Umbilical cord (tissue), 2 donors: ENCODE measurements around a stretch of chr11.

DNA sequence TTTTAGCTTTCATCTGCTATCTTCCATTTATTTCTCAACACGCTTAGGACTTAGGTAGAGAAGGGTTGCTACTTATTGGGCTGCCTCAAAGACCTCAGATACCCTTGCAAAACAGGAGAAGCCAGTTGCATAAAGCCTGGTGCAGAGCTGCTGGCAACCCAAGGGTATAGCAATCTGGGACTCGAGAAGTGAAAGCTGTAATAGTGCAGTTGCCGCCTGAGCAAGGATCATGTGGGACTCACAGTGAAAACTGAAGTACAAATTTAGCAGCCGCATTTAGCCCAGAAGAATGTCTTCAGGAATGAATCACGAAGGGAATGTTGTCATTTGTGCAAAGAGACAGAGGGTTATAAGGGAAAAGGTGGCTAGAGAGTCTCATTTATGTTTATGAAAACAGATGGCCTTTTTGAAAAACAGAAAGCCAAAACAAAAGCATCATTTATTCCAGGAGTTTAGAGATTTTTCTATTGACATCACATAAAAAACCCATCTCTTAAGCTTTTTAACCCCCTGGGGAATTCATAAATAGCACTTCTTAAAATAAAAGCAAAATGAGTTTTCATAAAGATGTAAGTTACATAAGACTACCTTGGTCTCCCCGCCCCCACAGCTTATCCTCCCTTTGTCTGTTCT, 267.1 kb downstream of the TENM4 start:
- RAMPAGE, long total RNA = no peak

DNA sequence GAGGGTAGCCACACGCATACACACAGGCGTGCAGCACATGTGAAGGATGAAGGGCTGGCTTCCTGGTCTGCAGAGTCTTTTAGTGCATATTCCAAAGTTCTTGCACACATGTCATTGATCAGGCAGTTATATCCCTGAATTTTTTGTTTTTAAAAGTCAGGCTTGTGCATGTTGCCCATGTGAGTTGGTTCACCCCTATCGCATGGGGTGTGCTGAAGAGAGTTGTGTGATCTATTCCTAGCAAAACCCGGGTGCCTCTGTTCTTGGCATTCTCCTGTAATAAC, 107.5 kb upstream of the TENM4 start:
- RAMPAGE, long total RNA = no peak

DNA sequence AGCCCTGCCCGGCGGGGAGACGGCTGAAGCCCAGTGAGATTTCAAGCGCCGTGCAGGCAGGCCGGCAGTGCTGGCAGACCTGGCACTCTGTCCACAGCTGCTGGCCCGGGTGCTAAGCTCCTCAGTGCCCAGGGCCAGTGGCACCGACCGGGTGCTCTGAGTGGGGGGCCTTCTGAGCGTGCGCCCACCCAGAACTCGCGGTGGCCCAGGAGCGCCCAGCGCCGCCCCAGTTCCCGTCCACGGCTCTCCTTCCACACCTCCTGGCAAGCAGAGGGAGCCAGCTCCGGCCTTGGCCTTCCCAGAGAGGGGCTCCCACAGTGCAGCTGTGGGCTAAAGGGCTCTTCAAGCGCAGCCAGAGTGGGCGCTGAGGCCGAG, 989.0 kb downstream of the FAM181B start:
- RAMPAGE, long total RNA = no peak

GRCh38 chr11:82895724-82896082, 4.5 kb downstream of the PRCP start:
- RAMPAGE, long total RNA = no peak

DNA sequence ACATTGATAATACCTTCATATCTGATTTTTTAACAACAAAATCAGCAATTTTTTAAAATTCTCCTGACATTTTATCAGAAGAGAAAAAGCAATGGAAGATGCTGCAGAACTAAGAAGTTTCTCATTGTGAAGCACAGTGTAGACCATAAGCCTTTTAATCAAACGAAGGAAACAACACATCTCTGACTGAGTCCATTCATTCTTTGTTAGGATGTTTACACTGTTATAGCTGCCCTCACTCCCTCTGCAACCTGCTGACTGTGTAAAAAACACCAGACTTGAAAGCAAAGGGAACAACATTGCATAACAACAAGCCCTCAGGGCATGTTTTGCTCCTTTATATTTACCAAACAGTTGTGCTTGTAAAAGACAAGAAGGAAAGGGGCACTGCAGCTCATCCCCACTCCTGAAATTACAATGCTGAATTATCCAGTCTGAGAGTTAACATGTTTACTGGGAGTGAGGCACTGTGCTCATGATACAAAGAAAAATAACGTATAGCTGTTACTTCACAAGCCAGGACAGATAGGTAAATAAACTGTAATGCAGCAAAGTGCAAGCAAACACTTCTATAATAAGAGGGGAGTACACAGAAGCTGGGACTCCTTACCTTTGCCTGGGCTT, 46.4 kb downstream of the RAB30 start:
- RAMPAGE, long total RNA = no peak

DNA sequence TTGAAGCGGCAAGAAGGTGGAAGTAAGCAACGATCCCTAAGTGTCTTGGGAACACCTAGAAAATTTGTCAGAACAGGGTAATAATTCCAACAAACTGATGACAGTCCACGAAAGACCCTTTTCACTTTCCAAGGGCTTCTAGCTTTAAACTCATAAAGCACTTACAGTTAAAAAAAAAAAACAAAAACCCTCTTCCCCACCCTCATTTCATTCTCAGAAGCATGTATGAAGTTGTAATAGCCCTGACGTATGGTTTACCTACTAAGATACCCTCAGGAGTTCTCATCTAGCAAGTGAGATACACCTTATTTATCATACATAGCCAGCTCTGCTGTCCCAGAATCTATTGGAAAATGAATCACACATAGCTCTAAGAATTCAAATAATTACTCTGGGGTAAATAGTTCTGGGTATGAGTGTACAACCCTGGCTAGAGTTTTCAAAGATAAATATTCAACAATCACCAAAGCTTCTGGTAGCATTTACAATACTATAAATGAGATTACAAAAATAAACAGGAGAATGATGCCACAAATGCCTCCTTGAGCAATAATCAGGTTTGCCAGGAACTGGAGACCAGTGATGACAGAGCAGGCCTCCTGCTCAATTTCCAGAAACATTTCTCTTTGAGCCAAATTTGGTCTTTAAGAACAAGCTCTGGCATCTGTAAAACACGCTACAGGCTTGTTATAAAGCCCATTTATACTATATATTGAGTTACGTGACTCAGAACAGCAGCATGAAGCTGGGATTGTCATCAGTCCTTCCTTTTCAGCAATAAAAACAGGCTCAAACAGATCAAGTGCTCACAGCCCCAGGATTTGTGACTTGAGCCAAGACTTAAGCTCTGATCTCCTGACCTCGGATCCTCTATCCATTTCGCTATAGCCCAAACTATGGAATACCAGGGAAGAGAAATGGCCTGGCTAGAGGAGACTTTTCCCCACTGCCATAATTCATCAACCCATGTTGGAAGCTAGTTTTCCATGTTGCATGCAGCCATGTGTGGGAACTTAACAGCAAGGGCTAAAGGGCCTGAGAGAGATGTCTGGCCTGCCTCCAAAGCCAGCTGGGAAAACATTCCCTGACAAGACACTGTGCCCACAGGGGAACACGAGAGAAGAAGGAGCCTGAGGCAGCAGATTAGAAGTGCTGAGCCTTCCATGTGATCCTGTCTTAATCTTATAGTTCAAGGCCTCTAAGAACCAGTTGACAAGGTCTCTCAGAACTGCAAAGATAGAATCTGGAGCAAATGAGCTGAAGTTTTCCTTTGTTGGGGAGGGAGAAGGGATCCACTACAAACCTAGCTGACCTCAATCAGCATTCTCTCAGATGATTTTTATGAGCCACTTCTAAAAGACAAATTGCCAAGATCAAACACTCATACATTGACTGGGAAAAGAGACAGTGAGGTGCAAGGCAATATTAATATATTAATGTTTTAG, 19.7 kb downstream of the RAB30 start:
- RAMPAGE, long total RNA = no peak

DNA sequence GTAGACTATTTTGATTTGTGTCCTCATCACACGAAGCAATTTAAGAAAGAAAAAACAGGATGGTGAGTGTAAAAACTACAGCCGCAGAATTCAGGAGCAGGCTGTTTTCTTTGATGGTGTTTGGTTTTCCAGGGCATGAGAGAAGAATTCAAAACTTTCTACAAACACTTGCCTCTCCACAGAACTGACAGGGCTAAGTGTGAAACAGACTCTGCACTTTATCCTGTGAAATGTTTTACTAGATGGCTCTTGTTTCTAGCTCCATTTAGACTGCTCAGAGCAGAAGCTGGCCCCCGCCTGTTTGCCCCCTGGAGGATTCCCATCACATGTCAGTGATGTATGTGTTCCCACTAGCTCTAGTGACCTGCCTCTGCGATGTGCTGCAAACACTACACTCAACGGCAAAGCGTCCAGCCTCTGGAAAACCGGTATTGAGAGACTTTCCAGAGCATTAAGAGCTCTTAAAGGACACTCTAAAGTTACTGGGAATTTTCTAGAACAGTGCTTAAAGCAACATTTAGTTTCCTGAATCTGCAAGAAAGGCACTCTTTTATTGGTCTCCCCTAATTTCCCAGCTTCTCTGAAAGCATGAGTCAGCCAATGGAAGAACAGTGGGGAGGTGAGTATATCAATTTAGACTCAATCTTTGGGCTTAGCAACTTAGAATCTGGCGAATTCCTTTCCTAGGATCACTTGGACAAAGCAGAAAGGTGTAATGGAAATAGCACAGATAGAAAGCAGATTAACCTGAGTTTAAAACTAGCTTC, 41.3 kb upstream of the PCF11 start:
- RAMPAGE, long total RNA = no peak

GRCh38 chr11:83159352-83160123, 2.6 kb downstream of the PCF11 start:
- RAMPAGE, long total RNA = no peak

DNA sequence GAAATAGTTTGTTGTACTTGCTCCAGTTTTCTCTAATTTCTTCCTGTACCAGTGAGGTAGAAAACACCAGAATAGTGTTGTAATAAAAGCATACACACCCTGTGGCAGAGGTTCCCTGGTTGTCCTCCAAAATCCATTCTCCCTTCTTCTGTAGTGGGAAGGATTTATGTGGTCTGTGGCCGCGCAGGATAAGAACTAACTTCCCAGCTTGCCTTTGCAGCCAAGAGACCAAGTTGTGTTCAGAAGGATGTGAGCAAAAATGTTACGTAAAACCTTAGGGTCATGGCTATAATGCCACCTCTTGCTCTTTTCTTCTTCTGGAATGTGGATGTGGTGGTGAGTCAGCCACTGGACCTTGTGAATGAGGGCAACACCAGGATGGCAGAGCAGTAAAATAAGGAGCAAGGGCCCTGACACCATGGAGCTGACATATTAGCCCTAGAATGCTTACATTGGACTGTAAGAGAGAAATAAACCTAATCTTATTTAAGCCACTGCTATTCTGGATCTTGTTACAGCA, 28.4 kb downstream of the CCDC90B start:
- RAMPAGE, long total RNA = no peak

- RAMPAGE, long total RNA = no peak
These were observed 973.2 kb downstream of the DLG2 start for GRCh38 chr11:84653992-84654207.

DNA sequence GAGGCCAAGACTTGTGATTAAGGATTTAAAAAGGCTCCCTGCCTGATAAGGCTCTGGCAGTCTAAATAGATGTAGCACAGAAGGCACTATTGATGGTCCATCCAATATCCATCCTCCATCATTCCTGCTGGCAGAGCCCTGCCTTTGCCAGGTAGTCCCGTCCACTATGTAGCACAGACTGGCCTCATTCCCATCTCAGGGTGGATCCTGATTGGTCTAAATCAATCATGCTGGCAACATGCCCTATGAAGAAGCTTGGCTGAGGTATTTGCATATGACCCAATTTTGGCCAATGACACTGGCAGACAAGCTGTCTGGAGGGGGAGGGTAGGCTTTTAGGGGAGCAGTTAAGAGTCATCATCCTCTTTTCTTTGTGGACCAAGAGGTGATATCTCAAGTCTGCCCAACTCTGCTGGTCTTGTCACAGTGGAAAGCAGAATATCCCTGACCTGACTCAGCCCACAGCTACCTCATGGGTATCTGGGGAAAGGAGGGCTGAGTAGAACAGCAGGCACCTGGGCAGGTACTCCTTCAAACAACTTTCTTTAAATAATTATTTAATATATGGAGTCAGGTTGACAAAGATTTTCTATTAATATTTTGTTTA, 5.1 kb downstream of the CCDC89 start:
- RAMPAGE, long total RNA = no peak

DNA sequence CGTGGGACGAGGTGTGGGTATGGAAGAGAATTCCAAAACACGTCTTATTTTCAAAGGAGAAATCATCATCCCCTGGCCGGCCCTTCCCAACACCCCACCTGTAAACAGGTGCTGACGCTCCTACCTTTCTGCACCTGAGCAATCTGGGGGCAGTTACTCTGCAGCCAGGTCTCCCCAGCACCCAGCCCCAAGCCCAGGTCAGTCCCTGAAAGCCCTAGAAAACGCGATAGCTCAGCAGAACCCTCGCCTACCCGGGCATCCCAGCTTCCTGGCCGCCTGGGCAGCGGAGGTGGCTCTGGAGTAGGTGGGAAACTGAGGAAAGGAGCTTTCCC, 521 bp downstream of the SYTL2 start:
- RAMPAGE, long total RNA = no peak

GRCh38 chr11:85951135-85952080, 96.2 kb downstream of the CCDC83 start:
- RAMPAGE, long total RNA = no peak

GRCh38 chr11:85963976-85965161, 104.5 kb downstream of the PICALM start:
- RAMPAGE, long total RNA = no peak

DNA sequence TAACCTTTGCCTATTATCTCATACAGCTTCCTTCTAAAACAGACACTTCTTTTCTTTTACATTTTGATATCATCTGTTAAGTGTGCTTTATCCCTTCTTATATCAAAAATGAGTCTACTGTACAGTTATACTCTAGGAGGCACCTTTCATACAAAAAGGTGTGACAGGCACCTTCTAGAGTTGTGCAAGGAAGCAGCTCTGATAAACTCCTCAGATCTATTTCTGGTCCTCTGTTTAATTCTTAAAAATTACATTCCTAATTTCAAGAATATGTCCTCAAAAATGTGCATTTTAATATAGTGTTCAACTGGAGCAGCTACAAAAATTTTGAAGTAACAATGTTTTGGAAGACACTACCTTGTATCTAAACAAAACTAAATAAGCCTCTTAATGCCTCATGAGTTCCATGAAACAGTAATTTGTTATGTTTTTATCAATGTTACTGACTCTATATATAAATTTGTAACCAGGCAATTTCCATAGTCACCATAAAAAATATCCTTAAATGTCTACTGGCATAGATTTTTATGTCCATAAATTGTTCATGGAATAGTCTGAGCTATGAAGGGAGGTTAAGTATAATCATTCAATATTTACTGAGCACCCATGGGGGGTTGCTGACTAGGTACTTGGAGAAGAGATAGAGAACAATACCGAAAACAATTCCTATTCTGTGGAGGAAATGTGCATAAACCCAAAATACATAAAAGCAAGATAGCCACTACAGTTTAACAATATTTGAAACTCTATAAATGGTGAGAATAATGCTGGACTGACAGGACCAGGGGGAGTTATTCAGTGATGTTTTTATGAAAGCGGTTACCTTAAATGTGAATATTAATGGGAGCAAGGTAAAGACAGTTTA, 10.0 kb downstream of the PICALM start:
- RAMPAGE, long total RNA = no peak

DNA sequence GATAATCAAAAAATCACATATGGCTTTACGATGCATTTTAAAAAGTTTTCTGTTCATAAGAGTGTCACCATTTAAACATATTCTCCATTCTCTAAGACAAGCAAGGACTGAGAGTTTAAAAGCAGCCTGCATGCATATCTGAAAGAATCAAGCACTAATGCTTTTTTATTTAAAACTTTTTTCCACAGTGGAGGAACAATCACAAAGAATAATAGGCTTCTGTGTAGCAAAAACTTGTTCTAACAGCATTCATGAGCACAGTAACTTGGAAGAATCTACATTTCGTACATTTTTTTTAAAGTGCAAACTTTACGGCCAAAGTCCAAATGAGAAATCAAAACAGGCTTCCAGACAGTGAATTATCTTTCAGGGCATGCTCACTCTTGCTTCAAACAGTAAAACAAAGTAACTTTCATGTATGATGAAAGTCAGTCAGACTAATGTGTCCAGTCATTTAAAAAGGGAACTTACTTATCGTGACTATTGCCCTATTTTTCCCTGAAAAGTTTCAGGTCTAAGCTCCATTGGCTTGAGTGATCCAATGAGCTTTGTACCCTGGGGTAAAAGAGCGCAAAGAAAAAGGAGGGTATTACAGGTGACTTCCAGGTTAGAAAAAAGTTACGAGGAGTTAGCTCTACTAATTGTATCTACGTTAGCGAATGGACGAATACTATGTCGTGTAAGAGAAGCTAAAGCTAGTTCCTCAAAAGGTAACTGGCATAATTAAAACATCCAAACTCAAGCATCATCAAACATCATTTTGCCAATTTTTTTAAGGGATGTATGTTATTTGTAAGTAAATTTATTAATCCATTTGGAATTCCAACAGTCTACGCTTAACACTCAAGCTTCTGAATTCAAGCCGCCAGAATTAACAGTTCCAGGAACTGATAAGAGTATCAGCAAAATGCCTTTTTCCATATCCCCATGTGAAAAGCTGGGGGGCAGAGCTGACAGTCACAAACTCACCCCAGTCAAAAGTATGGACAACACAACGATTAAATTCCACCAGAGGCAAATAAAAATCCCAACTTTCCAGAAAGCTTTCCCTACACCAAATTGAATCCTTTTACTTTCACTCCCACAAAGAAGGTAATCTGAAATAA, 1.6 kb downstream of the PICALM start:
- RAMPAGE, long total RNA = no peak

- RAMPAGE, long total RNA = no peak
These were observed 48.3 kb upstream of the EED start for GRCh38 chr11:86196266-86196705.

- RAMPAGE, long total RNA = no peak
These were observed 42.5 kb upstream of the EED start for GRCh38 chr11:86202070-86202380.

DNA sequence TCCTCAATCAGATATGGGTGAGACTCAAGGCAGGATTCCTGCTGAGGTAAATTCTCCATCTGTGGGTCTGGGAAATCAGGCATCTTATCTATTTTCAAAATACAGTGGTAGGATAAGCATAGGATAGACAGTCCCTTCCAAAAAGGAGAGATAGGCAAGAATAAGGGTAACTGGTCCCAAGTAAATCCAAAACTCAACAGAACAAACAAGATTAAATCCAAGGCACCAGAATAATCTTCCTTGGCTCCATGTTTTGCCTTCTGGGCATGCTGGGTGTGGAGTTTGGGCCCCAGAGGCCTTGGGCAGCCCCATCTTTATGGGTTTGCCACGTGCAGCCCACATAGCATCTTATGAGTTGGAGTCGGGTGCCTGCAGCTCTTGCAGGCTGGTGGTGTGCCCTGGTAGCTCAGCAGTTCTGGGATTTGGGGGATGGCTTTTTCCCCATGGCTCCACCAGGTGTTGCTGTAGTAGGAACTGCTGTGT, 16.6 kb downstream of the EED start:
- RAMPAGE, long total RNA = no peak

- RAMPAGE, long total RNA = no peak
These were observed 149.6 kb downstream of the CCDC81 start for GRCh38 chr11:86524378-86524693.